SK-N-DZ (cell line): ENCODE measurements around a stretch of chr19.

GRCh38 chr19:7862759-7863198, 11.4 kb downstream of the PRR36 start:
RAMPAGE:
- cytosol, long total RNA: no peak
- nucleus, long total RNA: no peak

DNA sequence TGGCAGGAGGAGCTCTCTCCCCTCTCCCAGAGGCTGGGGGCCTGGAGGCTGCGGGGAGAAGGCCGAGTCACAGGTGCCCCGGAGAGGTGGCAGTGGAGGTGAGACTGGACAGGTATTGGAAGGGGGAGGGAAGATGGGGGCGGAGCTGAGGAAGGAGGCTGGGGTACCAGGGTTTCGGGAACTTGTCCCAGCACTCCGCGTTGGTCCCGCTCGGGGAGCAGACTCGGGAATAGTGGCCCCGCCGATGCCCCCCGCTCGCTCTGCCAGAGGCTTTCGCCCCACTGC, 996 bp downstream of the PRR36 start:
RAMPAGE:
- cytosol, long total RNA: no peak
- nucleus, long total RNA: no peak

GRCh38 chr19:7873537-7874102, 570 bp downstream of the PRR36 start:
RAMPAGE:
- cytosol, long total RNA: no peak
- nucleus, long total RNA: no peak

DNA sequence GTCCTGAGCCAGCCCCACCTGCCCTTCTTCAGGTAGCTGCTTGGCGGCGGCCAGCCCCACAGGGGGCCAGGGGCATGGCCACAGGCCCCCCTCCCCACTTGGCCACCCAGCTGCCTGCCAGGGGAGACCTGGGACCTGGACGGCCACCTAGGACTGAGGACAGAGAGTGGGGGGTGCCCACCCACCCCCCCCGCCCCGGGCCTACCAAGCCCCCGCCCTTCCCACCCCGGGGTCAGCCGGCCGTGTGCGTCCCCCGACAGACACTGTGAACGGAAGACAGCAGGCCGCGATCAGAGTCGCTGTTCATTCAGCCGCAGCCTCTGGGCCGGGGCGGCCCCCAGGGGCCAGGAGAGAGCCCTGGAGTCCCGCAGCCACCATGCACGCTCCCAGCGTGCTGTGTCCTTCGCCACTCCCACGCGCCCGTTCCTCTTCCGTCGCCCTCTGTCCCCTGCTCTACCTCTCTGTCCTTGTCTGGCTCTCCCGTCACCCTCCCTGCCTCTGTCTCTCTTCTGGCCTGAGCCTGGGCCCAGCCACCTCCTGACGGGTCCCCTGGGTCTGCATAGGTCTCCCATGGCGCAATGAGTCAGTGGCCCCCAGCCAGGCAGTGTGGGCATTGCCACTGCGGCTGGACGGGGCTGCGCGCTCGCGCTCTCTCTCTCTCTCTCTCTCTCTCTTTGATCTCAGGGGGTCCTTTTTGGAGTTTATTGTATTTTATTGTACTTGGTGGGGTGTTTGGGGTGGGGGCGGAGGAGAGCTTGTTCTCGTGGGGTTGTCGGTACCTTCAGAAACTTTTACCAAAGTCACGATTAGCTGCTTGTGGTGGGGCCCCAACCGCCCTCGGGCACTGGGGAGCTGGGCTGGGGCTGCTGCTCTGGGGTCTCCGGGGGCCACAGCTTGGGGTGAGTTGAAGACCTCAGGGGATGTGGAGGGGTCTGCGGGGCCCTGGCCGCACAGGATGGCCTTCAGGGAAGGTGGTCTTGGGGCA, 1.9 kb upstream of the TGFBR3L start:
RAMPAGE:
- cytosol, long total RNA: no peak
- nucleus, long total RNA: no peak

DNA sequence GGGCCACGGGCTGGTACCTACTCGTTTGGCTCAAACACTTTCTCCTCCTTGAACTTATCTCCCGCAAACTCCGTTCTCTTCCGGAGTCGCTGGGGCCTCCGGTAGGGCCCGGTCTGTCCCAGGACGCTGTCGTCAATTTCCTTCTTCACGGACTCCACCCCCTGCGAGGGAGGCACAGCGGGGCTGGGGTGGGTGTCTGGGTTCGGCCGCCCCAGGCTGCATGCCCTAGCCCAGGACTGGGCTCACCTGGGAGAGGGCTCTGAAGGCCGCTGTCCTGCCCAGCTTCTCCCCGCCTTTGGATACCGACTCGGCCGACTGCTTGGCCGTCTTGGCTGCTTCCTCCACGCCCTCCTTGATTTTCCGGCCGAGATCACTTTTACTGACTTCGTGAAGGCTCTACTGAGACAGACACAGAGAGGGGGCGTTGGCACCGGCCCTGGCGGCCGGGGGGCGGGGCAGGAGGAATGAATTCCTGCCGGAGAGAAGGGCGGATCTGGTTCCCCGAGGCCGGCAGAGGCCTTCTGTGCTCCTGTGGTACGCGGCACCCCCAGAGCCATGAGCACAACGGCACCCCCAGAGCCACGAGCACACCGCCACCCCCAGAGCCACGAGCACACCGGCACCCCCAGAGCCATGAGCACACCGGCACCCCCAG, 8.0 kb upstream of the CTXN1 start:
RAMPAGE:
- cytosol, long total RNA: no peak
- nucleus, long total RNA: no peak

DNA sequence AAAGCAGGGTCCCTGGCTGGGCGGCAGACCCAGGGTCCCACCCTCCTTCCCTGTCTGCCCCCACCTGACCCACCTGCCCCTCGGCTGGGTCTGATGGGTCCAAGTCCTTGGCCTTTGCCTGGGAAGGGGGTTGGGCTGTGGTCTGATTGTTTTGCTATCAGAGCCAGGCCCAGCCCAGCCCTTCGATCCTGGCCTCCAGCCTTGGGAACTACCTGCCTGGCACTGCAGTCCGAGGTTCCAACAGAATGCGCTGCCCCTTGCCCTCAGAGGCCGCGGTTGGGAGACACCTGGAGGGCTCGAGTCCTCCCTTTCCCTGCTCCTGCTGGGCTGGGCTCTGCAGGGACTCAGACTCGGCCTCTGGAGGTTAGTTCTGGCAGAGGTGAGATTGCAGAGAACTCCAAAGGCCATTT, 1.6 kb downstream of the CCL25 start:
RAMPAGE:
- cytosol, long total RNA: no peak
- nucleus, long total RNA: no peak

RAMPAGE:
- cytosol, long total RNA: no peak
- nucleus, long total RNA: no peak
Measured at GRCh38 chr19:8207971-8208624, 1.1 kb upstream of the CERS4 start.

GRCh38 chr19:8216570-8216978, 7.4 kb downstream of the CERS4 start:
RAMPAGE:
- cytosol, long total RNA: no peak
- nucleus, long total RNA: no peak

GRCh38 chr19:8304663-8305187, 3.4 kb downstream of the CD320 start:
RAMPAGE:
- cytosol, long total RNA: no peak
- nucleus, long total RNA: no peak

RAMPAGE:
- cytosol, long total RNA: no peak
- nucleus, long total RNA: no peak
Measured at GRCh38 chr19:8306124-8306940, 1.8 kb downstream of the CD320 start.

GRCh38 chr19:8322550-8322807, 1.2 kb downstream of the RPS28 start:
RAMPAGE:
- cytosol, long total RNA: no peak
- nucleus, long total RNA: no peak

GRCh38 chr19:8366384-8366671, 2.4 kb downstream of the ANGPTL4 start:
RAMPAGE:
- cytosol, long total RNA: no peak
- nucleus, long total RNA: no peak

DNA sequence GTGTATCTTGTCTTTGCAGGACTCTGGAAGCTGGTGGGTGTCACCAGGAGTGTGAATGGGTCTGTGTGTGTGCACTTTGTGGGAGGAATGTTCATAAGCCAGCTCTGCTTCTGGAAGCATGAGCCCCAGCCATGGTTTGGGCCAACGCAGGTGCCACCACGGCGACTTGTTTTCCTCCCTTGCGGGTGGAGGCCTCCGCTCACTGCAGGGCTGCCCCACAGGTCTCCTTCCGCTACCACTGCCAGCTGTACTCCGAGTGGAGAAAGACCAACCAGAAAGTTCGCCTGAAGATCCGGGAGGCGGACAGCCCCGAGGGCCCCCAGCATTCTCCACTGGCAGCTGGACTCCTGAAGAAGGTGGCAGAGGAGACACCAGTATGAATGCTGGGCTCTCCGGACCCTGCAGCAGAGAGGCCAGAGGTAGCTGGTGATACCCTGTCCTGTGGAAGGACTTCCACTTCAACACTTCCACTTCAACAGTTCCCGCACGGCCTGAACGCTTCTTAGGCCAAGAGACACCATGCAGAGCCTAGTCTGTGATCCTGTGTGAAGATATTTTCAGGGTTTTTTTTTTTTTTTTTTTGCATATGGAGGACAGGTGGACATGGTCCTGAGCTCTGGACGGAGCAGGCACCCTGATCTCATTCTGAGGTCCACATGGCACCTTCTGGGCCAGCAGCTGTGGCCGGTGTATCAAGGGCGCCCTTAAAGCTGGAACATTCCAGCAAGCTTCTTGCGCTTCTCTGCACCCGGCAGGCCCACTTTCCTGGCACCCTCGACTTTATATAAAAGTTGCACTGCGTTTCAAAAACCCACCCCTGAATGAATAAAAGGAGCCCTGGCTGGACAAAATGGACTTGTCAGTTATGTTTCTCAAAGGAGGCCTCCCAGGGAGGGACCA, 6.4 kb upstream of the HNRNPM start:
RAMPAGE:
- cytosol, long total RNA: no peak
- nucleus, long total RNA: no peak

GRCh38 chr19:8465073-8465536, 20.3 kb downstream of the HNRNPM start:
RAMPAGE:
- cytosol, long total RNA: no peak
- nucleus, long total RNA: no peak

RAMPAGE:
- cytosol, long total RNA: no peak
- nucleus, long total RNA: no peak
Measured at GRCh38 chr19:8475343-8476662, 26.6 kb downstream of the PRAM1 start.

RAMPAGE:
- cytosol, long total RNA: no peak
- nucleus, long total RNA: no peak
Measured at GRCh38 chr19:8600791-8601131, 9.8 kb downstream of the ADAMTS10 start.

DNA sequence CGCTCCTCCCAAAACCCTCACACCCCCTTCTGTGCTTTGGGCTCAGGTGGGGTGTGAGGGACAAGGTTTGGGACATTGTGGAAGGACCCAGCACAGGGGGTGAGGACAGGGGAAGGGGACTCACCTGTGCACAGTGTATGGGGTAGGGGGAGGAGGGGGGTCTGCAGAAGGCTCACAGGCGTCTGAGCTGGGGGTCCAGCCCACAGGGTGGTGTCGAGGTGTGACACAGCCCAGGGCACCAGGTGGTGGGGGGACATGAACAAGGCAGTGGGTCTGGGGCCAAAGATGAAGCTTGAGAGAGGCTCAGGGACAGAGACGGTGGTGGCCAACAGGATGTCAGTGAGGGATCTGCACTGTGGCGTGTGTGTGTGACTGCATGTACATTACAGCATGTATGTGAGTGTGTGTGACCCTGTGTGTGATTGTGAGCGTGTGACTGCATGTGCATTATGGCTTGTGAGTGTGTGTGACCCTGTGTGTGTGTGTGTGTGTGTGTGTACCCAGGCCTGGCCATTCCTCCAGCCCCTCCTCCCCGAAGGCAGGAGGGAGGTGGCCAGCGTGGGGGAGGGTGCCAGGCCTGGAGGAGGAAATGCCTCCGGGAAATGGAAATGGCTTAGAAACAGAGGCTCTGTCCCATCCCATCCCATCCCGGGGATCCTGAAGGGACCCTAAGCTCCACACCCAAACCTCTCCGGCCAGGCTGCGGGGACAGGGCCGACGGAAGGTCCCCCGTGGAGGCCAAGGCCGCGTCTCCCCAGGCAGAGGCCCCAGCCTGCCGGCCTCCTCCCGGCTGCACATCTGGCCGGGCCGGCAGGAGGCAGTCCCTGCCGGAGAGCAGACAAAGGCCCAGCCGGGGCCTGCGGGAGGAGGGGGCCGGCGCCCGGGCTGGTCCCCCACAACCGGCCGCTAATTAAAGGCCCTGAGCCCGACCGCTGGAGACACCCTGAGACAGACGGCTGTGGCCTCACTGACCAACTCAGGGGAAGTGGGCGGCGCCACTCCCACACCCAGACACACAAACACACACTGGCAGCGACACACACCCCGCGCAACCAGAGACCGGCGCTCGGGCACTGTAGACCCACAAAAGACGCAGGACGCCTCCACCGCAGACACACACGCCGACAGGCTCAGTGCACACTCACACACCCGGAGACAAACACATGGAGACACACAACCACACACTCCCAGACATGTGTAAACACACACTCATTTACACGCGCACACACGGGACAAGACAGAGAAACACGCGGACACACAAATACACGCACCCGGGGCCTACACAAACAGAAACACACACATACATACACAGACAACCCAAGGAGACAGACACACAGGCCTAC, 1.3 kb downstream of the ADAMTS10 start:
RAMPAGE:
- cytosol, long total RNA: no peak
- nucleus, long total RNA: no peak

DNA sequence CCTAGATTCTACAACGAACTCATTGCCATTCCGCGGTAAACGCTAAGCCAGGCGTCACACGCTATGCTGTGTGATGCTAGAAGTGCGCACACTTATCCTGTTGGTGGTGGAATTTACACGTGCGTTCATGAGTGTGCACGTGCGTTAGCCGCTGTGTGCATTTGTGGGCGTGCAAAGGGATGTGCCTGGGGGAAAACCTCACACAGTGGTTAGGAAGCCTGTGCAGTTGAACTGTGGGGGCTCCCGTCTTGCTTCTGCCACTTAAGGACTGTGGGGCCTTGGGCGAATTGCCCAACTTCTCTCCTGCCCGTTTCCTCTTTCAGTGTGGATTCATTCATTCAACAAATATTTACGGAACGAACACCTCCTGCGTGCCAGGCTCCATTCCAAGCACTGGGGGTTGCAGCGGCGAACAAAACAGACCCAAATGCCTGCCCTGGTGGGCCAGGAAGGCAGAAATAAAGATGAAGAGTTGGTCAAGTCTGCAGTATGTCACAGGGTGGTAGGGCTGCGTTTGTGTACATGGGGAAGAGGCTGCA, 7.8 kb downstream of the NFILZ start:
RAMPAGE:
- cytosol, long total RNA: no peak
- nucleus, long total RNA: no peak

GRCh38 chr19:8671032-8671731, 27.4 kb downstream of the ACTL9 start:
RAMPAGE:
- cytosol, long total RNA: no peak
- nucleus, long total RNA: no peak

DNA sequence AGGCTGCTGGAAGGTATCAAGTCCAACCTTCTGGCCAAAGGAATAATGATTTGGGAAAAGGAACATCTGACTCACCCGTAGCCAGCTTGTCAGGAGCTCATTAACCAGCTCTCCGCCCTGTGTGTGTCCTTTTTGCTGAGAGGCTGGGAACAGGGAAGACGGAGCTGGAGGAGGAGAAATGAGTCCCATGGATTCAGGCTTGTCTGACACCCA, 10.3 kb downstream of the ZNF558 start:
RAMPAGE:
- cytosol, long total RNA: no peak
- nucleus, long total RNA: no peak